Right ventricle myocardium (tissue), 1 donor: ENCODE measurements around a stretch of chr7.

DNA sequence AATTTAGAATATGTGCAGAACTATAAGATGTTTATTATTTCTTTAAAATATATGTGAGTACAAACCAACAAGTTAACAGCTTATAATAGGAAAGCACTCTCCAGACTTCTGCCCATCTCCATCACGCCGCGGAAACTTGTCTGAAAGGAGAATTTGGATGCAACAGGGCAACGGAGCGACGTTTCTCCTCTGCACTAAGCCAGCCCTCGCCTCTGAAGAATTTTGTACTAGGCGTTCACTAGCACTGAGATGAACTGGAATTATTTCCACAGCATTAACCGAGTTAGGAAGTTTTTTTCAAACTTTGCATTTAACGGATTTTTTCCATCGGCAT, 296.0 kb upstream of the NFE2L3 start:
- PRO-cap, 2 experiments: no peak in any of the 2 experiments

- PRO-cap, 2 experiments: no peak in any of the 2 experiments
Measured at GRCh38 chr7:25897039-25897503, 254.9 kb upstream of the NFE2L3 start.

- PRO-cap, 2 experiments: no peak in any of the 2 experiments
Measured at GRCh38 chr7:25964314-25965271, 187.4 kb upstream of the NFE2L3 start.

DNA sequence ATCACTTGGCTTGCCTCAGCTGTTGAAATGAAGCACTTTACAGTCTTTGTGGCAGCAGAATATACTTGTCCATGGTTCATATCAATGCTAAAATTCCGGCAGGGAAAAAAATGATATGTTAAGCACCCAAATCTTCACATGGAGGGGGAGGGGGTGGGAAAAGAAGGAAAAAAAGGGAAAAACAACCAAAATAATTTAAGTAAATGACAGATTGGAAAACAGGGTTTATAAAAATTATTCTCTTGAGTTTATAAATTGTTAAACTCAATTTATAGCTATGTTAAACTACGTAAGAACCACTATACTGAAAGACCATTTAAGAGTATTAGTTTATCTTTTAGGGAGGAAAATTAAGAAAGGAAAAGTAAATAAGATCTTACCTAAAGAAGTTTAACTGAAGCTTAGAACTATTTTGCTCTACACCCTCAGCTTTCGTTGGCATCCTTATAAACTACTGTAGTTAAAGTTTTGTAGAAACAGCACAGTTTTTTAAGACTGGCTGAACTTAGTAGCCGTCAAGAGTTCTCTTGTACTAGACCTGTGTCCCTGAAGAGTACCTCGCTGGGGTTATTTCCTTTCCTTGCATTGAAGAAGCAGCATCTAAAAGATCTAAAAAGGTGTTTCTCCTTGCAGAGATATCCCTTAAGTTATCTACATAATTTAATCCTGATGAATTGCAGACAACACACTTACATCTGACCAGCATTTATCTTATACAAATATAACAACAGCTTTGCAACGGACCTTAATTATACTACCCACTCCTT, 9.3 kb downstream of the HNRNPA2B1 start:
- PRO-cap, 2 experiments: no peak in any of the 2 experiments

GRCh38 chr7:26191809-26192321, 8.7 kb downstream of the HNRNPA2B1 start:
- PRO-cap, 2 experiments: no peak in any of the 2 experiments

GRCh38 chr7:26199084-26199329, 1.5 kb downstream of the HNRNPA2B1 start:
- PRO-cap, 2 experiments: no peak in any of the 2 experiments

- PRO-cap, 2 experiments: no peak in any of the 2 experiments
Measured at GRCh38 chr7:26202659-26203163, 1.2 kb downstream of the CBX3 start.

GRCh38 chr7:26213158-26213963, 11.8 kb downstream of the CBX3 start:
- PRO-cap, 2 experiments: no peak in any of the 2 experiments

GRCh38 chr7:26343360-26343859, 51.7 kb downstream of the SNX10 start:
- PRO-cap, 2 experiments: no peak in any of the 2 experiments

DNA sequence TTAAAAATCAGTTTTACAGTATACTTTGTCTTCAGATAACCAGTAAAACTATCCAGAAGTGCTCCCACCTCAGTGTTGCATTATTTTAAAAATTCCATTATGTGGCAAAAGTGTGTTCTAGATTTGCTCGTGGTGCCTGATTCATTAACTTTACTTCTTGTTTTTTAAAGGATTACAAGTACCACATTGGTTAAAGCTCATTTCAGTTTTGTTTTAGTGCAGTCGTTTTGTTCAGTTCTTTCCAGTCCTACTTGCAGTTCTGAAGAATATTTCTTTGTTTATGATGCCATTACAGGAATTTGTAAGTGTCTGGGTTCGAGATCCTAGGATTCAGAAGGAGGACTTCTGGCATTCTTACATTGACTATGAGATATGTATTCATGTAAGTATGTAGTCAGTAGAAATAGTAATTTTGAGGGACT, 69.0 kb downstream of the SNX10 start:
- PRO-cap, 2 experiments: no peak in any of the 2 experiments

DNA sequence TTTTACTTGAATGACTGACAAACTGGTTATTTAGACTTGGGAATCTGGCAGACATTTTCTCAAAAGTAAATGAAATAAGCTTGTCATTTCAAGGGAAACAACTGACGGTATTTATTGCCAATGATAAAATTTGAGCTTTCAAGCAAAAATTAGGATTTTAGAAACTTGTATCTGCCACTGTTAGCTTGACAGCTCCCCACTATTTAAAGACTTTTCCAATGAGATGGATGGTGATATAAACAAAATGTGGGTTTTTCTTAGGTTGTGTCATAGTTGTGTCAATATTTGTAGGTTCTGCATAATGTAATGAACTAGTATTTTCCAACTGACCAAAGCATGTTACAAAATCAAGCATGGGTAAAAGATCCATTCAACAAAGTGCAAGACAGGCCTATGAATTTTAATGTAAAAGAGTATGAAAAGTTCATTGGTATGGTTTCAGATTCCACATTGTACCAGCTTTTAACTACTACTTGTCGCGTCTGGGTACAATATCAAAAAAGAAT, 165.6 kb downstream of the SKAP2 start:
- PRO-cap, 2 experiments: no peak in any of the 2 experiments

DNA sequence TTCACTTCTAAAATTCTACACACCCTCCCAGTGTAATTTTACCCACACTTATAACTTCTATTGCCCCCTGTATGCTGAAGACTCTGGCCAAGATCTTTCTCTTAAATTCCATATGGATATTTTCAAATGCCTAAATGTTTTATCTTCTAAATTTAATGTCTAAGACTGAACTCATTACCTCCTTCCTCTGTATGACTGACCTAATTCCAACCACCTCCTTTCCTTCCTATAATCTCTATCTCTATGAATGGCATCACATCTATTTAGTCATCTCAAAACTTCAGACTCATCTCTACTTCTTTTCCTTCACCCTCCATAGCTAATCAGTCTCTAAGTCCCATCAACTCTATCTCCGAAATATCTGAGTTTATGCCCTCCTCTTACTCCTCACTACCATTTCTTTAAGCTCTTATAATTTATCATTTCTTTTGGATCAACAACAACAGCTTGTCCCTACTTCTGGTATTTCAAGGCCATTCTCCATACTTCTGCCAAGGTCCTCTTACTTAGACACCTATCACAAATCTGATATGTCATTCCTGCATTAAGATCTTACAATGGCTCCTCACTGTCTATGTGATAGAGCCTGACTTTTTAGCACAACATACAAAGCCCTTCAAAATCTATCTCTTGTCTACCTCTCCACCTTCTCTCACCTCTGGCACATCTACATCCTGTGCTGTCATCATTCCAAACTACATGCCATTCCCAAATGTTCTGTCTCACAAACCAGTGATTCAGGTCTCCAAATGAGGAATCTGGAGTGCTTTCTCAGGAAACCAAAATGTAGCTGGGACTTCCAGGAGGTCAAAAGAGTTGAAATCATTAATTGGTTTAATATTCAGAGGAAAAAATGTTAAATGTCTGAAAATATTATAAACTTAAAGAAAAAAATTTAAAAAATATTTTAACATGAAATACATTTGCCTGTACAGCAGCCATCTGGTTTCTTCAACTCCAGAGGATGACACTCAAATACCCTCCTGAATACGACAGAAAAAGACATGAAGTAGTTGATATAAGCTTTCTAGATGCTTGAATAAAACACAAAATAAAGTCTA, 87.8 kb downstream of the SKAP2 start:
- PRO-cap, 2 experiments: no peak in any of the 2 experiments

DNA sequence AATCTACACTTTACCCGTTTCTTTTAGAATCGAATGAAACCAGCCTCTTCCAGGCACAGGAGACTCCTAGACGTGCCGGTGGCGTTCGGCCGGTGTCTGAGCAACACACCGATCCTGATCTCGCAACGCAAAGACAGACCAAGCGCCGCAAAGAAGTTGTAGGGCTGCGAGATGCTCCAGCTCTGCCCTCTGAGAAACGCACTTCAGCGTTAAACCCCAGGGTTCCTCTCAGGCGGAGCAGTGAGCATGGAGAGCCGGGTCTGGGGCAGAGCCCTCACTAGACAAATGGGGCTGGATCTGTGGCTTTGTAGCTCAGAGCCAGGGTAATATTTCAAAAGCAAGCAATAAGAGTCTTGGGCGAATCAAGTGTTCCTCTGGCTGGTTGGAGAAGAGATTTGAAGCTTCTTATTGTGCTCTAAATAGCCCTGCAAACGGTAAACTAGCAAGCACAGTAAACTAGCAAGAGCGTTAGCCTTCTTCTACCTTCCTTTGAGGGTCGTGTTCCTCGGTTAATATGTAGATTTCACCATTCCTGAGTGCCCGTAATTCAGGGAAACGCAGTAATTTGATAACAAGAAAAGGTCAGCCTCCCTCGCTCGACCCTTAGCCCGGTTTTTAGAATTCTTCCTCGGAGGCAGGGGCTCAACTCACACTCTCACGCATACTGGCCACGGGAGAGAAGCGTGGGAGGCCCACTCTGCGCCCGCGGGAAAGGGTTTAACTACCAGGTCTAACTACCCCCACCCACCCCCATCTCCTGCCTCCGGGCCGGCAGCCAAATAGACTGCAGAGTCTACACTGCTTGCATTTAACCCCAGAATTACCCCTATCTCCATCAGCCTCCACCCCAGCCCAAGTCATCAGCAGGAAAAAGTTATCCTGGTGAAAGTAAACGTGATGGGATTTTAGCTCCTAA, 6.7 kb downstream of the SKAP2 start:
- PRO-cap, 2 experiments: no peak in any of the 2 experiments

- PRO-cap, 2 experiments: no peak in any of the 2 experiments
Measured at GRCh38 chr7:27098253-27099503, 2.9 kb upstream of the HOXA1 start.

GRCh38 chr7:27104276-27105227, 2.1 kb upstream of the HOXA2 start:
- PRO-cap, 2 experiments: no peak in any of the 2 experiments

GRCh38 chr7:27105845-27106222, 3.4 kb upstream of the HOXA2 start:
- PRO-cap, 2 experiments: no peak in any of the 2 experiments

- PRO-cap, 2 experiments: peak in 2 of 2 experiments; most common plus-strand start chr7:27113575 (in 2)
Measured at GRCh38 chr7:27113130-27113684, 10.7 kb upstream of the HOXA2 start.

DNA sequence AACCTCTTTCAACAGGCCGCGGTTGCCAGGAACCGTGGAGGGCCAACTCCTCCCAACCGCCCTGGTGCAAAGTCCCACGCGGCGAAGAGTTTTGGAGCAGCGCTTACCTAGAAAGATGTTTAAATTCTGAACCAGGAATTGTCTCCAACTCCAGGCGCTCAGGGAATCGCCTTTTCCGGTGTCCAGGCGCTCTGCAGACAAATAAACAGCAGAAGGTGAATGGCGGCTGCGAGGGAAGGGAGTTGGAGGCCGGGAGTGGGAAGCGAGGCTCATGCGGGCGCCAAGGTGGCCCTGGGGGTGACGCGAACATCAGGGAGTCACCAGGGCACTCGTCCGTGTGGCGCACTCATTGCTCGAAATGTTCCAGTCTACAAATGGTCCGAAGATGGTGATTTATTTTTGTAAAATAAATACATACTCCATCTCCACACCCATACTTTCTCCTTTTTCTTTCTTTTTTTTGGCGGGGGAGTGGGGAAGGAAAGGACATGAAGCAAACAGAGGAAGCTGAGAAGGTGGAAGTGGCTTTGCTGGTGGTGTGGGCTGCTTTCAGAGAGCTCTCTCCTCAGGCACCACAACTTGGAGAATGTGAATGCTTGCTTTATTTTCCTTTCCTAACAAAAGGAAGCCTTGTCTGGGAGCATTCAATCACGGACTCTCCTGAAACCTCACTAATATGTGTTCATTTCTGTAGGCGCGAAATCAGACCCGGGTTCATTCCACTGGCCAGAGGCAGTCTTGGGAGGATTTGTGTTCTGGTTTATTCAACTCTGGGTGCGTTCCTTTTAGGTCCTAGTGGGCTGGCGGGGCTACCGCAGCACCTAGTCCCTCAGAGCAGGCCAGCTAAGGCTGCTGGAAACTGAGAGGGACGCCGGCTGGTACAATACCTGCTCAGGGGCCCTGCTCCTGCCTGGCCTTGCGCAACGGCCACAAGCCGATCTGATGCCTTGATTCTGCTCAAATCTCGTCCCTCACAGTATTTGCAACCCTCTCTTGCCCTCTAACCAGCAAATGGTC, 7.8 kb downstream of the HOXA4 start:
- PRO-cap, 2 experiments: no peak in any of the 2 experiments

DNA sequence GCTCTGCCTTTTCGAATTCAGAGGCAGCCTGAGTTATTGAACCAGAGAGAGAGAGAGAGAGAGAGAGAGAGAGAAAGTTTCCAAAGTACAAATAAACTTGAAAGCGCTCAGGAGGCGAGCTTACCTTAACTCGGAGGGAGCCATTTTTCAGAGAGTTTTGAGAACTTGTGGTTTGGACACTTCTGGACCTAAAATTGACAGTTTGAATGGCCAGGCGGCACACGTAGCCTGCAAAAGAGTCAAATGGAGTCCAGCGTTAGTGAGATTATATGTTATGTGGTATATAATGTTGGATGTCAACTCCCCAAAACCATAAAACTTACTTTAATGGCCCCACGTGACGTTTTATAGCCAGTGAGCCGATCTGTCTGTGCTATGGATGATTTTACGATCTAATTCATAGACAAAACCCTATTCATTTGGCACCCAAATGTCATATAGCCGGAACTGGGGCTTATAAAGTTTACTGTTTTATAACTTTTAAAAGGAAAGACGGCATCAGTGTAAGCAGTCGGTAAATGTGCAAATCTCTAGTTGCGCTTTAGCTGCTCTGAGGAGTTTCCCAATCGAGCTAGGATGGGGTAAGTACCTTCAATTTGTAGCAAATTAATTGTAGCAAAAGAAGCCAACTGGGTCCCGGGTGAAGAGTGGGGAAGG, 3.4 kb downstream of the HOXA5 start:
- PRO-cap, 2 experiments: no peak in any of the 2 experiments

DNA sequence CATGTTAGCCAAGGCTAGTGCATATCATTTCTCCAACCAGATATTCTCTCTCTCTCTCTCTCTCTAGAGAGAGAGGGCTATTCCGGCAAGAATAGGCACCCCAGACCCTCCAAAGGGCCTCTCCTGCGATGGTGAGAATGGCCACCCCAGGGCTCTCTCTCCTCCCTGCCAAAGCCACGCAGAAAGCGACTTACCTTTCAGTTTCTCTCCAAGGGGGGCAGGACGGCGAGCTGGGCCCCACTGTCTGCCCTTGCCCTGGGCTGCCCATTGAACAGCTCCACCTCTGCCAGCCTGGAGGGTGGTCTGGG, 2.3 kb downstream of the HOXA3 start:
- PRO-cap, 2 experiments: no peak in any of the 2 experiments